A673 (cell line): Measurements from ENCODE around the gene RIOK1.

GRCh38 chr6:7389591-7390502 lies at the start of gene RIOK1:
TSS of gene RIOK1 (plus strand) at chr6:7389808.
- PRO-cap = bidirectional peak, plus-strand start at chr6:7389810, minus-strand start at chr6:7389678

GRCh38 chr6:7392758-7393361 lies 3.3 kb downstream of the RIOK1 start:
- PRO-cap = no peak

GRCh38 chr6:7540359-7540877 lies 1.1 kb upstream of the DSP start:
- PRO-cap = no peak

GRCh38 chr6:7559196-7559532 lies 17.7 kb downstream of the DSP start:
- PRO-cap = no peak

DNA sequence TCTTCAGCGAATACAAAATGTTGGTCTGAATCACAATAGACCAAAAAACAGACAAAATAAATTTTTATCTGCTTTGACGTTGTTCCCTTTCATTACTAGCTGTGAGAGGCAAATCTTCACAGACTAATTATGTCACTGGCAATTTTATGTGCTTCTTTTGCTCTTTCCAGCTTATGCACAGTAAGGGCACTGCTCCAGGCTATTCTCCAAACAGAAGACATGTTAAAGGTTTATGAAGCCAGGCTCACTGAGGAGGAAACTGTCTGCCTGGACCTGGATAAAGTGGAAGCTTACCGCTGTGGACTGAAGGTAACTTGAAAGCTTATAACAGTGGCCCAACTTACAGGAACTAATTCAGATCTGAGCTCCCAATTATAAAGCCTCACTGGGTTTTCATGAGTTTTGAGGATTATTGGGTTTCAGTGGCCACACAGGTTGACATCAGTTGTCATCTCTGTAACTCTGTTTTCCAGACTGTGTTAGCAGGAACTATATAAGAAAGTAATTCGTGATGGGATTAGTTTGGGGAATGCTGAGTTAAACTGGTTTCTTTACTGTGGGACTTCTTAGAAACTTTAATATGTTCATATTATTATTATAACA lies 15.4 kb upstream of the SNRNP48 start:
- PRO-cap = no peak

GRCh38 chr6:7580512-7581797 lies 9.0 kb upstream of the SNRNP48 start:
- PRO-cap = no peak

DNA sequence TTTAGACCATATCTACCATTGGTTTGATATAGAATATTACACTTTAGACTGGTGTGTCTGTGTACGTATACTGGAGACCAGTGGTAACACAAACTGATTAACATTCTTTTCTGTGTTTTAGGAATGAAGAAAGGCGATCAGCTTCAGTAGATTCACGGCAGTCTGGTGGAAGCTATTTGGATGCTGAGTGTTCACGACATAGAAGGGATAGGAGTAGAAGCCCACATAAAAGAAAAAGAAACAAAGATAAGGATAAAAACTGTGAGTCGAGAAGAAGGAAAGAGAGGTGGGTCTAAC lies 15.9 kb downstream of the SNRNP48 start:
- PRO-cap = no peak

DNA sequence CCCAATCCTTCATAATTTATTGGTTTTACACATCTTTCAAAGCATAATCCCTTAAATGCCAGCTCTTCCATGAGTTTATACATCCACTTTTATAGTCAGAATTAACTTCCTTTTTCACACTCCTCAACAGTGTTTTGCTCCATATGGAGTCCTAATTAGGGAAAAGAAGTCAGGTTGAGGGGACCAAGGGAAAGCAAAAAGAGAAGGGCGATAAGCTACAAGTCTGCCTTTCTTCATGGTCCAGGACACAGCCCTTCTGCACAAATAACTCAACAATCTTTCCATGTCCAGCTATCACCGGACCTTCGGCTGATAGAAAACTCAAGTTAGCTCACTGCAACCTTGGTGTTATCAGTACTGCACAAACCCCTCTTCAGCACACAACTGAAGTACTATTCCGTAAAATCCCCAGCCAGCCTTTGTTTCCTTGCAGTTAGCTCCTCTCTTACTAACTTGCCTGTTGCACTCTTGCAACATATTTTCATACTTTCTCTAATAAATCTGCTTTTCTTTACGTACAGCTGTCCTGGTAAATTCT lies 2.0 kb downstream of the EEF1E1 start:
- PRO-cap = bidirectional peak, plus-strand start at position 12 of the sequence, minus-strand start outside the sequence; unidirectional peak, minus-strand start at position 386 of the sequence; unidirectional peak, minus-strand start at position 421 of the sequence

DNA sequence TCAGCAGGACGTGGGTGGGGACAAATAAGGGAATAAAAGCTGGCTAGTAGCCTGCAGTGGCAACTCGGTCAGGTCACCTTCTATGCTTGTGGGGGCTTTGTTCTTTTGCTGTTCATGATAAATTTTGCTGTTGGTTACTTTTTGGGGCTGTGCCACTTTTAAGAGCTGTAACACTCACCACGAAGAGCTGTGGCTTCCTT lies 209.3 kb upstream of the SLC35B3 start:
- PRO-cap = no peak

DNA sequence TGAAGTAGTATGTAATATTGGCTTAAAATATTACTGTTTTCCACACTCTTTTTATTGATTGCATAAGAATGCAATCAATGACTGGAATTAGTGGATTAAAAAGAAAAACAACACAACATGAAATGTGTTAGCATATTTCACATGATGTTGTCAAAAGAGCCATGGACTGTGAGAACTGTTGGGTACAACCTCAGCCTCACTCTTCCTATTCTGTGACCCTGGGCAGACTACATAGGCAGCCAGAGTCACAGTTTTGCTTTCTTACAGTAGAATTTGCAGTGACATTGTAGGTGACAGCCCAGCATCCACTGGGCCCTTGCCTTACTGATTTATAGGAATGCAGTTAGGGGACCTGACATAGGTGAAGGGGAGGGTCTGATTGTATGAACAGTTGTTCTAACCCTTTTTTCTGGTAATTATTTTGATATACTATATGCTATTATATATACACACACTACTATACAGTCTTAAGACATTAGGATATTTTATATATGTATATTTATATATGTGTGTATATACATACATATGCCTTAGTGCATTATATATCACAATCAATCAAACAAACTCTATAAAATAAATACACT lies 471.4 kb upstream of the SLC35B3 start:
- PRO-cap = no peak

DNA sequence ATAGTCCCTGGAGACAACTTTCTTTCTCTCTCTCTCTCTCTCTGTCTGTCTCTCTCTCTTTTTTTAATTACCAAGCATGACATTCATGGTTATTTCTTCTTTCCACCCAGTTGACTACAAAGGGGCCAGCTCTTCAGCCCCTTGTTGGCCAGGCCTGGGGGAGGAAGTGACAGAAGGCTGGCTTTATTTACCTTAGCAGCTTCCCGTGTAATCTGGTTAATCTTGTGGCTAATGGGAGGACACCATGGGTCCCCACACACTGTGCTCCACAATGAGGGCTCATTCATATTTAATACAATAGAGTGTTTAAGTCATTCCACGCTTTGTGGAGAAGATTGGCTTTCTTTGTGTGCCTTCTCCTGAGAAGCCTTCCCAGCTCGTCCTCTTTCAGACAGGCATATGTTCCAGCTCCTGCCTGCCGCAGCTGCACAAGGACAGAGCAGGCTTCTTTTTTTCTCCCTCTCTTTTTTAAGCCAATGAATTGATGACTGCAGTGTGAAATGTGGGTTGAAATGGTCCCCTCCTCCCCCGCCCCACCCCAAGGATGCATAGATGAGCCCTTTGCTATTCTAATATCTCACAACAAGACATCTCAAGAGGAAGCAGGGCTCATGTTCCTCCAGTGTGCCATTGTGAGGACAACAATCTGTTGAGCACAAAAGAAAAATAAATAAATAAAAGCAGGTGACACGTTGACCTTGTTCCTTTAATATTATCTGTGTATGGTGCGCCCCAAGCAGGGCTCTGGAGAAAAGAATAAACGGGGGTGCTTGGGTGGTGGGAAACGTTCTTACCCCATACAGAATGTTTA lies 958.5 kb downstream of the TFAP2A start:
- PRO-cap = no peak

- PRO-cap = no peak
Observed at GRCh38 chr6:10347724-10348312, 67.1 kb downstream of the TFAP2A start.

- PRO-cap = unidirectional peak, plus-strand start at chr6:10452172
Observed at GRCh38 chr6:10451638-10452401, 36.9 kb upstream of the TFAP2A start.

DNA sequence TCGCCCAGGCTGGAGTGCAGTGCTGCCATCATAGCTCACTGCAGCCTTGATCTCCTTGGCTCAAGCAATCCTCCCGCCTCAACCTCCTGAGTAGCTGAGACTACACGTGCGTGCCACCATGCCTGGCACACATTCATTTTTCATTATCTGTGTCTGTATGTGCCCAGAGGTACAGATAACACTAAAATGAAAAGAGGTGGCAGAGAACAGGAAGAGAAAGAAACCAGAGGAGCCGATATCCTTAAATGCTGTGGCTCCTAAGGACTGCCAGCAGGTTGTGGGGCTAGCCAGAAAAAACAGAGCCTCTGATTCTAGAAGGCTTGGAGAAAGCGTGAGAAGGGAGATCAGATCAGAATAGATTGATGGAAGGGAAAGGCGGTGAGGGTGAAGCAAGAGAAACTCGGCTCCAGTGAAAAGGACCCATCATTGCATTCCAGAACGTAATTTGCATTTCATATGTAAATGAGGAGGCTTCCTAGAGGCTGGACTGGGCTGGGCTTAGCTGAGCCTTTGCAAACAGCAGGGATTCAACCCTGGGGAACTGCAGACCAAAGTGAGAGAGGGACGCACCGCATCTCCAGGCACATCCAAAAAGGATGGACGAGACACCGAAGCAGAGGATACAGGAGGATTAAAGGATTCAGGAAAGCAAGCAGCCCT lies 64.2 kb downstream of the GCNT2 start:
- PRO-cap = no peak

DNA sequence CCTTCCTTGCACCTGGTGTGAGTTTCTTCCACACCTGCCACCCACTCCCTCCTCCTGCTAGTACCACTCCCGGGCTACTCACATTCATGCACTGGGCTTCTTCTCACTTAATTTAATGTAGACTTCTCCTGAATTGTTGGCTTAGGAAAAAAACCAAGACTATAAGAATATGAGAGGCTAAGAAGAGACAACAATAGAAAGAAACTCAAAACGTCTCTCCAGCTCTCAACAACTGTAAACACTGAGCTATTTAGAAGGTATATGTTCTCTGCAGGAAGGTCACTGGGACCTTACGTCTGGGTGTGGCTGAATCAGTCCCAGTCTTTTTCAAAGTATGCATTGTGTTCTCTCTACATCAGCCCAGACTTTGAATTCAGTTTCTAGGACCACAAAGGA lies 70.5 kb downstream of the GCNT2 start:
- PRO-cap = no peak

DNA sequence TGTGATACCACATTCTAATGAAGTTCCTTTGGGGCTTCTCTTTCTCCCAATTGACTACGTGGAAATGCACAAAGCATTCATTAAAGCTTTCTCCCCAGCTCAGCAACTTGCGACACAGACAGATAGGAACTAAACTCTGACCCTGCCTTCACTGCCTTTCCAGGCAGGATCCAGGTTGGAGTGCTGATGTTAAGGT lies 23.1 kb upstream of the ELOVL2 start:
- PRO-cap = no peak

DNA sequence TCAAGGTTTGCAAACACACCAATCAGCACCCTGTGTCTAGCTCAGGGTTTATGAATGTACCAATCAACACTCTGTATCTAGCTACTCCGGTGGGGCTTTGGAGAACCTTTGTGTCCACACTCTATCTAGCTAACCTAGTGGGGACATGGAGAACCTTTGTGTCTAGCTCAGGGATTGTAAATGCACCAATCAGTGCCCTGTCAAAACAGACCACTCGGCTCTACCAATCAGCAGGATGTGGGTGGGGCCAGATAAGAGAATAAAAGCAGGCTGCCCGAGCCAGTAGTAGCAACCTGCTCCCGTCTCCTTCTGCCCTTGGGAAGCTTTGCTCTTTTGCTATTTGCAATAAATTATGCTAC lies 5.8 kb upstream of the SMIM13 start:
- PRO-cap = unidirectional peak, plus-strand start at position 288 of the sequence

- PRO-cap = no peak
Observed at GRCh38 chr6:11222409-11222799, 10.1 kb downstream of the NEDD9 start.

- PRO-cap = no peak
Observed at GRCh38 chr6:11317940-11318893, 85.7 kb upstream of the NEDD9 start.

DNA sequence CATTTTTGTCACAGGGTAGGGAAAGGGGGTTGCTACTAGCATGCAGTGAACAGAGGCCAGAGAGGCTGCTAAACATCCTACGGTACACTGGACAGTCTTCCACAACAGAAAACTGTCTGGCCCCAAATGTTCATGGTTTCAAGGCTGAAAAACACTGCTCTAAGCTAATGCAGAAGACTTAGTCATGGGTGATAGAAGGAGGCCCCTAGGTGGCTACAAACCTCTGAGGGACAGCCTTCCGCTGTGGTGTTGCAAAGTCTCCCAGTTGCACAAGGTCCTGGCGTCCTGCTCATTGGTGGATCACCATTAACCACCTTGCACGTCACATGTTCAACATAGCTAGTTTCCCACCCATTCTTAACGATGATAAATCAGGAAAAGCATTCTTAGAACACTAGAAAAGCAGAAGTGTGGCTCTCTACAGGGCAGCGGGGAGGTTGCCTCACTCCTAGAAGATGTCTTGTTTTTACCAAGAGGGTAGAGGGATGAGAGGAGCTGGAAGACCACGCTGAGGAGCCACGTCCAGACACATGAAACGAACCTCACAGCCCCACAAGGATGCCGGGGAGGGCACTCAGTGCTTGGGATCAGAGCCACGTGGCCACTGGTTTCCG lies 91.2 kb upstream of the NEDD9 start:
- PRO-cap = no peak